Penis (tissue), 1 donor: Measurements from ENCODE around the genes TRPC7 and BRD8.

- PRO-cap: no peak
Observed at GRCh38 chr5:135844044-135844366, 9.5 kb downstream of the SLC25A48 start.

DNA sequence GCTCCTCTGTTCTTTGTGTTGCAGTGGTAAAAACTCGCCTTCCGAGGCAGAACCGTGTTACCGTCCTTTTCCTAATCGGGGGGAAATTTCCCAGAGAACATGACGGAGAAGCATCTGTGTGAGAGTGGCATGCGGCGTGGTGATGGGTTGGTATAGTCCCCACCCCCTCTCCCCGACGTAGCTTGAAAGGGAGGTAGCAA lies at the start of gene TRPC7:
Gene TRPC7 (minus strand): TSS at position 126 of the 200 bp plus-strand sequence.
- PRO-cap: no peak

DNA sequence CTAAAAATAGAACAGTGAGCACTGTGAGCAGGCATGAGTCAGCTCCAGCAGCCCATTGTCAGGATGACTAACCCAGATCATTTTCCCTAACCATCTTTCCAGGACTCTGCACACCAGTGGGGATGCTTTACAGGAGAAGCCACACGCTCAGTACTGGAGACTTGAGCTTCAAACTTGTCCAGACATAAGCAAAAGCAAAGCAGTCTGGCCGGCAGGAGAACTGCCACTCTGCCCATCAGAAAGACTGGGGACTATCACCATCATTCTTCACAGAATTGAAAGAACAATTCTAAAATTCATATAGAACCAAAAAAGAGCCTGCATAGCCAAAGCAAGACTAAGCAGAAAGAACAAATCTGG lies 446.3 kb upstream of the TRPC7 start:
- PRO-cap: no peak

- PRO-cap: no peak
Observed at GRCh38 chr5:136979058-136979641, 520.0 kb downstream of the SPOCK1 start.

DNA sequence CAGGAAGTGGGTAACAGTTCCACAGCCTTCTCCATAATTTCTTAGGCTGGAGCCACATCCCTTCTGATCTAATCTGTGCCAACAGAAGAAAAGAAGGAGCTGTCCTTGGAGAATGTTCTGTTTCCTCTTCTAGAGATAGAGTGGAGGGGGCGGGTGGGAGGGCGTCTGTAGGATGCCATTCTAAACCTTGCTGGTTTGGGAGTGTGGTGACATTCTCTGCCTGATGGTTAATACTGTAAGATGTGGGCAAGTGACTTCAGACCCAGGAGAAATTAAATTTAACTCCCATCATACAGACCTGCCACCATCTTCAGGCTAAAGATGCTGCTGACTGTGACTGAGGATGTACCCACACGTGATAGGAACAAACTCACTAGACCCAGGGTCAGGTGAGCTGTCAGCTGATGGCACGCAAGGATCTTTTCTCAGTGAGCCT lies 437.5 kb downstream of the SPOCK1 start:
- PRO-cap: no peak

DNA sequence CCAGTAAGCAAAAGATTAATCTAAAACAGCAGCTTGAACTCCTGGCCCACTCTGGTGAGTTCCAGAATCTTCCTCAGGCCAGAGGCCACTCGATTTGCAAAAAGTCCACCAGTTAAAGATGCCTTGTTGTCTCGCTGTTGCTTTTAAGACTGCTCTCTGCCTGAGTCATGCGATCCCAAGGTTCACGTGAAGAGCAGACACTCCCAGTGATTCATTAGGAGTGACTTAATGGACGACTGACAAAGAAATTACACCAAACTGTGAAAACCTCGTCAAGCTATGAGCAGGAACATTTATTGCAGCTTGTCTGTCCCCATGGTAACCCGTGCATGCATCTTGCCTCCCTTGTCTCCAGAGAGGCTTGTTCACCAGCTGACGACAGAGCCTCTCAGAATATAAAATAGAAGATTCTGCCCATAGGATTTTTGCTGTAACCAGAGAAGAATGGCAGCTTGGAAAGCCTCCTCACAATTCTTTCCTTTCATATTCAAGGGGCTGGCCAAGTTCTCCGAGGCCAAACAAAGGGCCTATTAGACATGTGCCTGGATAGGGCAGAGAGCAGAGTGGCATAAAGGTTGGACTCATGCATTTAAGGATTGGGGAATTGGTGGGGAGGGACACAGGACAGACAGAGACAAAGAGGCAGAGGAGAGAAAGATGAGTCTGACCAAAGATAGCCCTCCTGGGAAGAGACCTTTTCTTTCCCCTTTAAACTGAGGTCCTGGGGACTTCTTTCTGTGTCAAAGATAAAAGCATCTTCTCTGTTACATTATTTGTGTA lies 352.6 kb downstream of the SPOCK1 start:
- PRO-cap: unidirectional peak, plus-strand start at position 437 of the sequence

- PRO-cap: no peak
Observed at GRCh38 chr5:137301402-137301793, 197.7 kb downstream of the SPOCK1 start.

DNA sequence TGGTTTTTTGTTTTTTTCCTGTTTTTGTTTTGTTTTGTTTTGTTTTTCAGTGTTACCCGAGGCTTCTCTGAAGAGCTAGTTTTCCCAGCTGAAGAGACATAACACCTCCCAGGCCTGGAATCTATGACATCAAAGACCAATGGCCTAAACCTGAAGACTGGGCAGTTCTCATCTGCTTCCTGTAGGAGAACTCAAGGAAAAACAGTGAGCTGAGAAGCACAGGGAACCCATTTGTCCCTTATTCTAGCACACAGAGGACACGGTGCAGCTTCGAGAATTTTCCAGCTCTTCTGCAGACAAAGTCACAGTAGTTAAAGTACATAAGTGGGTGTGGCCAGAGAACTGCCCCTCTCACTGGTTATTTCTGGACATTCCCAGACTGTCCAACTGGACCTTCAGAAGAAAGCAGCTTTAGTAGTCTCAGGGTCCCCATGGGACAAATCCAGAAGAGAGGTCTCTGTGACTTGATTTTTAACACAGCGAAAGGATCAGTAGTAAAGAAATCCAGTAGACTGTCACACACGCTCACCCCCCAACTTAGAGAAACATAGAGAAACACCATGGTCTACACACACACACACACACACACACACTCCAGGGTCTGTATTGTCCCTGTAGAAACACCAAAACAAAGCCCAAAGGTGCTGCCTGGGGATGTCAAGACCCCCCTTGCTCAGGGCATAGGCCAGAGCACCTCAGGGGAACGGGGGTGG lies 114.5 kb downstream of the KLHL3 start:
- PRO-cap: no peak

DNA sequence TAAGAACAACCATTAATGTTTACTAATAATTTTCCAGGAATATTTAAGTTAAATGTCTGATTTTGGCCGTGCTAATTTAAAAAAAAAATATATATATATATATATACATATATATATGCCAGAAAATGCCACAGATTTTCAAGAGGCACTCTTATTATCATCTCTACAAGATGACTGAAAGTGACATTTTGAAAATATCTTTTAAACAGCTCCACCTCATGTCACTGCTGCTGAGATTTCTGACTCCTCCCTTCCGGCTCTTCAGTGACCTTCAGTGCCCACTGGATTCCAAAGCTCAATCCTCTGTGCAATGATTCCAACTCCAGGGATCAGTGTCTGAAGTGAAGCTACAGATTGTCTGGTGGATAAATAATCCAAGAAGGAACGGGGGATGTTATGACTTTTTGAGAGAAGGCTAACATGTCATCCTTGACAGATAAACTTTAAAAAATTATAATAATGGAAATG lies 46.8 kb upstream of the HNRNPA0 start:
- PRO-cap: no peak

DNA sequence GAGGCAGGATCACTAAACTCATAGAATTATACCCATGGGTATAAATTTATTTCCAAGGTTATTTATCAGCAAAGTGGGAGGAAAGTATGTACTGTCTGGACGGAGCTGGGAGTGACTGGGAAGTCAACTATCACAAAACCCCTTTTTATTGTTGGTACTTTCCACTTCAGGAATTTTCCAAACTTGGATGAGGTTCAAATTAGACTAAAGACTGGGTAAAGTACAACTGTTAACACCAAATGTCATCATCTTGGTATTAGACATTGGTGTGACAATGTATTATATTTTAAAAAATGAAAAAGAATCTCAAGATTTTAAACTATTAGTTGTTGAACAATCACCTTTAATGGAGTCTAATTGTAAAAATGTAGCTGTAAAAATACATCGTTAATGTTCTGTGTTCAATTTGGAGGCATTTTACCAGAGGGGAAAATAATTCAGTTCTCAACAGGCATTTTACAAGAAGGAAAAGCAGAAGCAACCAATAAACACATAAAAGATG lies 29.6 kb upstream of the MYOT start:
- PRO-cap: no peak

DNA sequence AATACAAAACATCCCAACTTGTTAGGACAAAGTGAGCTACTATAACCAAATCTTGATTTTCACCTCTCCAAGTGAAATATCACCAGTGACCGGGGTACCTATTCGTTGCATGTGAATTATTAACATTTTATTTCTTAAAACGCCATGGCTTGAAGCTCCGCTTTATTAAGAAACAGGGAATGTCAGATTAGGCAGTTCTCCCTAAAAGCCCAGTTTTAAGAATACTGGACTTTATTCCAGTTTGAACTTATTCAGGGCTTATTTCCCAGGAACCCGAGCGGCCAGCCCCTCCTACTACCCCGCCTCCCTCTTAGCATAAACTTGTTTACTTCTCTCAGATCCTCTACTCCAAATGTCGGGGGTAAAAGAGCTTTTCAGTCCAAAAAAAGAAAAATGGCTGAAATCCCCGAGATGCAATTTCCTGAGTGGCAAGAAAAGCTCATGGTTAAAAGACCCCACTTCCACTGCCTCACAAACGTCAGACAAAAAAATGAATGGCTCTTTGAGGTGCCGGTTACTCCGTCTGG lies 606 bp downstream of the BRD8 start:
- PRO-cap: no peak

GRCh38 chr5:138178288-138178873 lies at the start of gene BRD8:
TSS of gene BRD8 (minus strand) at chr5:138178630.
- PRO-cap: unidirectional peak, minus-strand start at chr5:138178630

DNA sequence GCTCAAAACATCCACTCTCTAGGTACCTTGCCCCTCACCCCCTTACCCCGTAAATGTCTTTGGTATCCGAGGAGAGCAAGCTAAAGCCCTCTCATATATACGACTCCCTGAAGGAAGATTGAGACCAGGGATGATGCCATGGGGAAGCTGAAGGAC lies 306 bp upstream of the KDM3B start:
- PRO-cap: no peak

GRCh38 chr5:138390730-138391410 lies 38.4 kb downstream of the KDM3B start:
- PRO-cap: no peak

GRCh38 chr5:138423979-138424733 lies 14.7 kb upstream of the REEP2 start:
- PRO-cap: no peak

- PRO-cap: no peak
Observed at GRCh38 chr5:138429310-138430254, 9.3 kb upstream of the REEP2 start.

DNA sequence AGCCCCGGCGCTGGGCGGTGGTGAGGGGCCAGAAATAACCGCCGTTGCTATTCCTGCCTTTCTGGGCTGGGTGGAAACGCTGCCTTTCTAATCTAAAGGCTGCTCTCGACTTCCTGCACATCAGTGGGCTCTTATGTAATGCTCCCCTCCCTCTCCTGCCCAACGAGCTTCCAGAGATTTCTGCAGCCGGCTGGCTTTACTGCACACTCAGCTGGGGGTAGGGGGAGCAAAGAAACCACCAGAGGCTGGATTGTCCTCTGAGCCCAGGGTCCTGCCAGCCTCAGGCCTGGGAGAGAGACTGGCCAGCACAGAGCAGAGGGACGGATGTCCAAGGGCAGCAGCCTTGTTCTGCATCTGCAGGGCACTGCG lies 6.8 kb upstream of the EGR1 start:
- PRO-cap: no peak

DNA sequence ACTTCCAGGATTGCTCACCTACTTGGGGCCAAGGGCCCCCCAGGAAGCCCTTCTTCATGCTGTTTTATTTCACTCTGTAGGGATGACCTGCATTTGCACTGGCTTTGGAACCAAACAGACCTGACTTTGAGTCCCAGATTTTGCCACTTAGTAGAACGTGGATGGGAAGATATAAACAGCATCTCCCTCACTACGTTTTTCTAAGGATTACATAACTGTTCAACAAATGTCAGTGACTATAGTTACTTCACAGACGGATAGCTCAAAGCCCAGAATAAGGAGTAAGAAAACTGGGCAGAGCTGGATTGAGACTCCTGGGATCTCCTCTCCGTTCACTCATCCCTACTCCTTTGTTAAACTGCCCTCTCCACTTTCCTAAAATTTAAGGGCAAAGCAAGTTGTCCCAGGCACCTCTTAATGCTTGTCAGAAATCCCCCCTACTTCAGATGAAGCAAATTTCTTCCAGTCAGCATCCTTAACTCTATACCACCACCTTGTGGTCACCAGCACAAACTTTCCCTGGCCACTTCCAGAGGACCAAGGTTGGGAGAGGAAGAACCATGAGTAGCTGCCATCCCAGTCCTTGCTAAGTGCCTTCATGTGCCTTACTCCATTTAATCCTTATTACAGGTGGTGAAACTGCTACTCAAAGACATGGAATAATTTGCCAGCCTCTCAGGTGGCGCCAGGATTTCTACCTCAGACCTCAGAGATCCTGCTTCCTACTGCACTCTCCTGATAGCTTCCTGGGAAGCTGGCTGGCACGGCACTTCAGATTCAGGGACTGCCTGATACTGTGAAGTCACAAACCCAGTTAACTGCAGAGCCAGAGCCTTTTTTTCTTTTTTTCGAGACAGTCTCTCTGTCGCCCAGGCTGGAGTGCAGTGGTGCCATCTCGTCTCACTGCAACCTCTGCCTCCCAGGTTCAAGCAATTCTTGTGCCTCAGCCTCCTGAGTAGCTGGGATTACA lies 38.4 kb downstream of the EGR1 start:
- PRO-cap: no peak

GRCh38 chr5:138541752-138542575 lies 1.1 kb downstream of the ETF1 start:
- PRO-cap: bidirectional peak, plus-strand start at chr5:138542262, minus-strand start at chr5:138542196

DNA sequence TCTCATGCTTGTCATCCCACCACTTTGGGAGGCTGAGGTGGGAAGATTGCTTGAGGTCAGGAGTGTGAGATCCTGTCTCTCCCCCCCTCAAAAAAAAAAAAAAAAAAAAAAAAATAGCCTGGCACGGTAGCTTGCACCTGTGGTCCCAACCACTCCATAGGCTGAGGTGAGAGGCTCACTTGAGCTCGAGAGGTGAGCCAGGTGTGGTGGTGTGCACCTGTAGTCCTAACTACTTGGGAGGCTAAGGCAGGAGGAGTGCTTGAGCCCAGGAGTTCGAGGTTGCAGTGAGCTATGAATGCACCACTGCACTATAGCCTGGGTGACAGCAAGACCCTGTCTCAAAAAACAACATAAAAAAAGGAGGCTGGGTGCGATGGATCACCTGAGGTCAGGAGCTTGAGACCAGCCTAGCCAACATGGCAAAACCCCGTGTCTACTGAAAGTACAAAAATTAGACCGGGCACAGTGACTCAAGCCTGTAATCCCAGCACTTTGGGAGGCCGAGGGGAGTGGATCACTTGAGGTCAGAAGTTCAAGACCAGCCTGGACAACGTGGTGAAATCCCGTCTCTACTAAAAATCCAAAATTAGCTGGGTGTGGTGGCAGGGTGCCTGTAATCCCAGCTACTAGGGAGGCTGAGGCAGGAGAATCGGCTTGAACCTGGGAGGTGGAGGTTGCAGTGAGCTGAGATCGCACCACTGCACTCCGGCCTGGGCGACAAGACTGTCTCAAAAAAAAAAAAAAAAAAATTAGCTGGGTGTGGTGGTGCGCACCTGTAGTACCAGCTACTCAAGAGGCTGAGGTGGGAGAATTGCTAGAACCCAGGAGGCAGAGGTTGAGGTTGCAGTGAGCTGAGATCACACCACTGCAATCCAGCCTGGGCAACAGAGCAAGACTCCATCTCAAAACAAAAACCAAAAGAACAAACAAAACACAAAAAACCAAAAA lies 9.9 kb upstream of the ETF1 start:
- PRO-cap: no peak